Penis (tissue), 1 donor: Measurements from ENCODE around the genes NAGS, LSM12 and CCDC43.

GRCh38 chr17:44004218-44004791 is at the start of gene NAGS:
Gene NAGS (plus strand): TSS chr17:44004622.
- PRO-cap, result no peak

GRCh38 chr17:44005551-44006262 is 1.3 kb downstream of the NAGS start:
- PRO-cap, result unidirectional peak, plus-strand start at chr17:44006026

DNA sequence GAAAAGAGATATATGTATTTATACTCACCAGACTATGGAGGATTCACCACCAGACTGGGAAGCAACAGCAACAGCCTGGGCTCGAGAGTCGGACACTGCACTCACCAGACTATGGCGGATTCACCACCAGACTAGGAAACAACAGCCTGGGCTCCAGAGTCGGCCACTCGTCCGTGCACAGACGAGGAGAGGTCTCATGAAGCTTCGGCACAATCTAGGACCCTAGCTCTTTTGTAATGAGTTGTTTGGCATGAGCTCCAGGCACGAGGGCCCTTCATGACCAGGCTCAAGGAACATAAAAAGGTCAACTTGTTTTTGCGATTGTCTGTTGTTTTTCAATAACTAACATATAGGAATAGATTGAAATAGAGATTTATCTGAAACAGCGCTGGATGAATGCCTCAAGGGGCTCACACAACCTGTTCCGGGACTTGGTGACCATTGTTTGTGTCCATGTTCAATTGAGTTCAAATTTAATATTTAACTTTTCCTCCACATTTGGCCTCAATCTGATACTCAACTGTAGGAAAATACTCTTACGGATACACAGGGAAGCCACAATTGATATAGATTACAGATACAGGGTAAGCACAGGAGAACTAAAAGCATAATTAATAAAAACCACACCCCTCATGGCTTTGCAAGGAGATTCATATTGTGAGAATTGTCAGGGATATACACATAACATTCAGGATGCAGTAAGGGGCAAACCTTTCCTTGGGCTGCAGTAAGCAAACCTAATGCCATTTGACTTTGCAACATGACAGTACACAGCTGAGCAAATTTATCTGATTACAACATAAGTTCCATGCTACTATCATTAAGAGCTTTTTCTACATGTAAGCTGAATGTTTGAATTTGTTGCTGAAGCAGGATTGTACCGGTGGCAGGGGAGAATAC is 4.7 kb upstream of the TMEM101 start:
- PRO-cap, result no peak

DNA sequence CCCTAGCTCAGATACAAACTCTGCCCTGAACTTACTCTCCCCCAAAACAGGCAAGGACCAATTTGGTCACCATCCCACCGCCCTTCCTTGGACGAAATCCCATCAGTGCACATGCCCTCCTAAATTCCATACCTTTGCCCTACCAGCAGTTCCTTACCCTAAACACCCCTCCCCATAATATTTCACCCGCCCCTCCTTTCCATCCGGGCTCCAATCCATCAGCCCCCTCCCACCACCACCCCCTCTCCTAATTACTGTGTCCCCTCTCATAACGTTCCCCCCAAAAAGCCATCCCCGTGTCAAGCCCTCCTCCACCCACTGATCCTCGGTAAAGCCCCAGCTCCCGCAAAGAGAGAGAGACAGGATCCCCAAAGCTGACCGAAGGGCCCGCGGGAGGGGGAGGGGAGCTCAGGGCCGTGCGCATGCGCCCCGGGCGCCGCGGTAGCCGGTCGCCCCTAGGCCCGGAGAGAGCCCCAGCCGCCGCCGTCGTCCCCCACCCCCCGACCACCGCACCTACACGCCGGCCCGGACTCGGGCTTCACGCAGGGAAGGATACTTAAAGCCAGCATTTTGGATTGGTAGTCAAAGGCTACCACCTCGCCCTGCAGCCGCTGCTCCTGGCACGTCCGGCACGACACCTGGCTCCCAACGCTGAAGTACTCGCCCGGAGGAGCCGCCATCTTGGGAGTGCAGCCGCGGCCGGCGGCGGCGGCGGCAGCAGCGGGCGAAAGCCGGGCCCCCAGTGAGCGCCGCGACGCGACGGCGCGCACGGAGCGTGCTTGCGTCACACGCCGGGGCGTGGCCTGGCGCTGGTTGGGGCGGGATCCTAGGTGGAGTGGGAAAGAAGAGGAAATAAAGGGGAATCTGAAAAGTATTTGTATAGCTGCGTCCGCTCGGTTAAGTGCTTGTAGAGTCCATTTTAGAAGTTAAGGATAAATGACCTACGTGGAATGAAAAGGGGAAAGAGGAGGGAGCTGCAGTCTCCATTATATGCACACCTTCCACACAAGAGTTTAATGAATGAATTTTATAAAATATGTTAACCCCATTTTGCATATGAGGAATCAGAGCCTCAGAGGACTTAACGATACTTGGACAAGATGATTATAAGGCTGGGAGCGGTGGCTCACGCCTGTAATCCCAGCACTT is at the start of gene LSM12:
Gene LSM12 (minus strand): TSS at position 764 of the 1,149 bp plus-strand sequence.
- PRO-cap, result bidirectional peak, plus-strand start at position 875 of the sequence, minus-strand start at position 732 of the sequence

- PRO-cap, result no peak
Observed at GRCh38 chr17:44115458-44116092, 7.9 kb downstream of the HDAC5 start.

DNA sequence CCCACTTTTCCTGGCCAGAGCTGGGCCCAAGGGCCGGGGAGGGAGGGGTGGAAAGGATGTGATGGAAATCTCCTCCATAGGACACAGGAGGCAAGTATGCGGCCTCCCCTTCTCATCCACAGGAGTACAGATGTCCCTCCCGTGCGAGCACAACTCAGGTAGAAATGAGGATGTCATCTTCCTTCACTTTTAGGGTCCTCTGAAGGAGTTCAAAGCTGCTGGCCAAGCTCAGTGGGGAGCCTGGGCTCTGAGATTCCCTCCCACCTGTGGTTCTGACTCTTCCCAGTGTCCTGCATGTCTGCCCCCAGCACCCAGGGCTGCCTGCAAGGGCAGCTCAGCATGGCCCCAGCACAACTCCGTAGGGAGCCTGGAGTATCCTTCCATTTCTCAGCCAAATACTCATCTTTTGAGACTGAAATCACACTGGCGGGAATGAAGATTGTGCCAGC is 4.2 kb downstream of the TMUB2 start:
- PRO-cap, result no peak

- PRO-cap, result no peak
Observed at GRCh38 chr17:44213791-44213980, 5.8 kb downstream of the UBTF start.

GRCh38 chr17:44220286-44220547 is 742 bp upstream of the UBTF start:
- PRO-cap, result bidirectional peak, plus-strand start at chr17:44220659, minus-strand start at chr17:44220479

DNA sequence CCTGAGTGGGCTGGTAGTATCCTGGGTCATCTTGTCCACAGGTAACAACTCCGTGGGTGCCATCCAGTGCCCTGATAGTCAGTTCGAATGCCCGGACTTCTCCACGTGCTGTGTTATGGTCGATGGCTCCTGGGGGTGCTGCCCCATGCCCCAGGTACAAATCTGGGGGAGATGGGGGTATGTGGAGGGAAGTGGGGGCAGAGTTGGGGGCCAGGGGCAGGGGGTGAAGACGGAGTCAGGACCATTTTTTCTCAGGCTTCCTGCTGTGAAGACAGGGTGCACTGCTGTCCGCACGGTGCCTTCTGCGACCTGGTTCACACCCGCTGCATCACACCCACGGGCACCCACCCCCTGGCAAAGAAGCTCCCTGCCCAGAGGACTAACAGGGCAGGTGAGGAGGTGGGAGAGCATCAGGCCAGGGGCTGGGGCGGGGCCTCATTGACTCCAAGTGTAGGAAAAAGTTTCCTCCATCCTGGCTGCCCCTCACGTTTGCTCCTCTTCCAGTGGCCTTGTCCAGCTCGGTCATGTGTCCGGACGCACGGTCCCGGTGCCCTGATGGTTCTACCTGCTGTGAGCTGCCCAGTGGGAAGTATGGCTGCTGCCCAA is 5.2 kb downstream of the GRN start:
- PRO-cap, result no peak

- PRO-cap, result no peak
Observed at GRCh38 chr17:44417614-44418231, 28.3 kb upstream of the ITGA2B start.

DNA sequence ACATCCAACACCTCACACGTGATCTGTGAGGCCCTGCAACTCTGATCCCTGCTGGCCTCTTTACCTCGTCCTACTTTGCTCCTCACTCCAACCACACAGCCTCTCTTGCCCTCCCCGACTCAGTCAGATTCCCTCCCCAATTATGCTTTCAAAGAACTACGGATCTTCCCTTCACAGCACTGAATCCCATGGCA is 4.8 kb upstream of the FZD2 start:
- PRO-cap, result no peak

DNA sequence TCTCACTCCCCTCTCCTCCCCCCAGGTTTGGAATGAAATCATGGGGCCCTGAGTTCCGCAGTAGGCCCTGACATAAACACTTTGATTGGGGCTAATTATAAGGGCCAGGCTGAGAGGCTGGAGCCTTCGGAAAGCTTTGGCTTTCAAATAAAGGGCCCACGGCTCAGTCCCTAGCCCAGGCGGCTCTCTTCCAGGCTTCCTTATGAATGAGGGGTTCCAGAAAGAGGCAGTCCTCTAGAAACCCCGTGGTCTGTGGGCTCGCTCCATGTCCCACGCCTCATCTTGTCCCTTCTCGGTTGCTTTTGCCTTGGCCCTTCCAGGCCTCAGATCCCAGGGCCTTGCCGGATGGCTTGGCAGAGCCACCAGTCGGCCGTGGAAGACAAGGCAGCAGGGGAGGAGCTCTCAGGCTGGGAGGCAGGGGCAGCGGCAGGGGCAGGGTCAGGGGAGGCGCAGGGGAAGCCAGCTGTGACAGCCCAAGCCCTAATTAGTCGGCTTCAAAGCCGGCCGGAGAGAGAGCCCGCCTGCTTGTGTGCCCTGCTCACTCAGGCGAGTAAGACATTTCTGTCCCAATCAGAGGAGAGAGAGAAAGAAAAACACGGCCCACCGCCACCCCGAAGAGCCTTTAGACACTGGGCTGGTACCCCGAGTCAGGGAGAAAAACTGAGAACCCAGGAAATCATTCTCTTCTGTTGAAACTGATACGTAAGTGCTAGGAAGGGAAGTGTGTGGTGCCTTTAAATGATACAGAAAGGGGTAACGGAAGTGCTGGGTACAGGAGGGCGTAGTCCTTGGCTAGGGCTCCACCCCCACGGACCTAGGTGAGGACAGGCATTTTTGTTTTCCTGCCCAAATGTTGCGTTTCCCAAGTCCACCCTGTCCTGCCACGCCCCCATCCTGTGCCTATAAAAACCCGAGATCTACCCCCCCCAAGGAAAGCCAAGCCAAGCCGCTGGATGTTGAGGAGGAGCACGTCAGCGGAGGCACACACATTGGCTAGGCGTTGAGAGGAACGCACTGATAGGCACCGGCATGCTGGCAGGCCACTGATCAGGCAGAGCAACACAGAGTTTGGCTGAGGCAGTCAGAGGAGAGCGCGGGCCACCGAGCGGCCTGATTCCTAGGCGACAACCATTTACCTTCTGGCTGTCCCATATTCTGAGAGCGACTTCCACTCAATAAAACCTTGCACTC is 27.8 kb upstream of the MEIOC start:
- PRO-cap, result bidirectional peak, plus-strand start at position 497 of the sequence, minus-strand start at position 279 of the sequence; bidirectional peak, plus-strand start at position 933 of the sequence, minus-strand start at position 688 of the sequence

DNA sequence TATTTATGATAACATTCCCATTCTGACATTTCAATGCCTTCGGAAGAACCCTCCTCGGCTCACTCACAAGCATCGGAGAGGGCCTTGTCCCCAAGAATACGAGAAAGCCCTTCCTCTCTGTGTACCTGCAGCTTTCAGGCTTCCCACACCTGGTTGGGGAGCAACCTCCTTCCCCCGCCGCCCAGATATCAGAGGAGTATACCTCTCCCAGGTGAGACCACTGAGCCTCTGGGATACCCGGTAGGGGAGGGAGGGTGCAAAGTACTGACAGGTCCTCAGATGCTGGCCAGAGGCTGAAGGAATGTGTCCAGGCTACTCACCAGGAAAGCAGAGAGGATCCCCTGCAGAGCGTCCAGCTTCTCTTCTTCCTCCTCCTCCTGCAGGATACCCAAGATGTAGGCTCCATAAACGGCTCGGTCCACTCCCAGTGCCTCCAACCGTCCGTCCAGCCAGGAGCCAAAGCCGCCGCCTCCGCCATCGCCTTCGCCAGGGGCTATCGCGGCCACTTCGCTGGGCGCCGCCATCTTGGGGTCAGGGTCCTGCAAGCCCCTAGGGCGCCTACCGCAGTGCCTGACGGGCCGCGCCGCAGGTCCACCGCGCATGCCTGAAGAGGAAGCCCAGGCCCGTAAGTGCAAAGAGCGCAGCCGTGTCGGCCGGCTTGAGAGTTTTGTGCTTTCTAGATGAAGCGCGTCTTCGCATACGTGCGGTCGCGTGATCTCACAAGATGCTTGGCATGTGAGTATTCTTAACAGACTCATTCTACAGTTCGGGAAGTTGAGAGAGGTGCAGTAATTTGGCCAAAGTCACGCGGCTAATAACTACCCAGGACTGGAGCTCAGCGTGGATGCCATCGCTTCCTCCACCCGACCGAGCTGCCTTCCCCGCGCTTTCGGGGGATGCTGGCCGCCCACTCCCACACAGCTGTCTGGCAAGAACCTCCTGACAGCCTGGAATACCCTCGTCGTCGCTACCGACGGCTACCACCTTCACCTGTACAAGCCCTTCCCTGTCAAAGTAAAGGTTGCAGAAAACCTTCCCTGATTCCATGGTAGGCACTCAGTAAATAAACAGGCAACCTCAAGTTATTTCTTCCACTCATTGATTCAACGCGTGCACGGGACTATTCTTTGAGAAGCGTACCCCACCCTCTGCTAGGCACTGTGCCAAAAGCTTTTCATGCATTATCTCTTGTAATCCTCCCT is at the start of gene CCDC43:
Gene CCDC43 (minus strand): TSS at position 547 of the 1,202 bp plus-strand sequence.
- PRO-cap, result bidirectional peak, plus-strand start at position 601 of the sequence, minus-strand start at position 533 of the sequence

- PRO-cap, result no peak
Observed at GRCh38 chr17:44848048-44848852, 567 bp downstream of the HIGD1B start.

- PRO-cap, result no peak
Observed at GRCh38 chr17:44850704-44851592, 3.3 kb downstream of the HIGD1B start.

GRCh38 chr17:45087178-45087920 is 26.2 kb downstream of the NMT1 start:
- PRO-cap, result no peak

GRCh38 chr17:45092061-45092601 is 31.0 kb downstream of the NMT1 start:
- PRO-cap, result no peak

DNA sequence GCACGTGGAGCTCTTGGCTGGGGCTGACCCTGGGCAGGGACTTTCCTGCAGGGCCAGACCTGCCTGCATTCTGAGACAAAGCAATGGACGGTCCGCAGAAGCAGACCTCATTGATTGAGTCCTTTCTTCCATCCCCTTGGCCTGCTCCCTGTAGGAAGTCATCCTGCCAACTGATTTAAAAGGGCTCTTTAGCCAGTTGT is 26.2 kb downstream of the PLCD3 start:
- PRO-cap, result no peak

- PRO-cap, result no peak
Observed at GRCh38 chr17:45110368-45111092, 21.8 kb downstream of the PLCD3 start.

- PRO-cap, result no peak
Observed at GRCh38 chr17:45135973-45136446, 523 bp downstream of the ACBD4 start.